ENCODE measurements around the genes U2SURP, GYG1 and TM4SF18.

GRCh38 chr3:142613473-142614070 is 17.4 kb downstream of the PLS1 start:
- RRBS = no CpG with 5 or more reads among the region's 1 CpG

DNA sequence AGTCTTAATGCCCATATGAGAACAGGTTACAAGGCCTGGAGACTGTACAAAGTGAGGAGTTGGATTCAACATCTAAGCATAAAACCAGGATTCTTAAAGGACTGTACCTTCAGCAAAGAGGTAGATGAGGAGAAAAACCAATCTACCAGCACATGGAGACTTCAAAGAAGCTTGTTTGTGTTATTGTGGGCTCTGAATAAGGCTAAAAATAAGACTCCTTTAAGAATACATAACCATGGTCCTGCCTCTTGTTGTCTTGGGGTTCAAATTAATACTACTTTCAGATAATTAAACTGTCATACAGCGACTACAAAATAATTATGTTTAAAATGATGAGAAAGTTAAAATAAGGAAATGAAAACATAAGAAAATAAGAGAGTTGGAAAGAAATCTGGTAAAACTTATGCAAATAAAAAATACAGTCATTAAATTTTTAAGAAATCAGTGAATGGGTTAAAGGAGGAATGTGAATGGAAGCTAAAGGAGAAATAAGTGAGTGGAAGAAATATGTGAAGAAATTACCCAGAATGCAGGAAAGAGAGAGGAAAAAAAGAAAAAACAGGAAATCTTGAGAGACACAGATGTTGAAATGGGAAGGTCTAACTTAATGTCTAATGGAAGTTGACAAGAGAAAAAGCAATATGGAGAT is 10.2 kb downstream of the TRPC1 start:
- RRBS = no CpG with 5 or more reads among the region's 1 CpG

DNA sequence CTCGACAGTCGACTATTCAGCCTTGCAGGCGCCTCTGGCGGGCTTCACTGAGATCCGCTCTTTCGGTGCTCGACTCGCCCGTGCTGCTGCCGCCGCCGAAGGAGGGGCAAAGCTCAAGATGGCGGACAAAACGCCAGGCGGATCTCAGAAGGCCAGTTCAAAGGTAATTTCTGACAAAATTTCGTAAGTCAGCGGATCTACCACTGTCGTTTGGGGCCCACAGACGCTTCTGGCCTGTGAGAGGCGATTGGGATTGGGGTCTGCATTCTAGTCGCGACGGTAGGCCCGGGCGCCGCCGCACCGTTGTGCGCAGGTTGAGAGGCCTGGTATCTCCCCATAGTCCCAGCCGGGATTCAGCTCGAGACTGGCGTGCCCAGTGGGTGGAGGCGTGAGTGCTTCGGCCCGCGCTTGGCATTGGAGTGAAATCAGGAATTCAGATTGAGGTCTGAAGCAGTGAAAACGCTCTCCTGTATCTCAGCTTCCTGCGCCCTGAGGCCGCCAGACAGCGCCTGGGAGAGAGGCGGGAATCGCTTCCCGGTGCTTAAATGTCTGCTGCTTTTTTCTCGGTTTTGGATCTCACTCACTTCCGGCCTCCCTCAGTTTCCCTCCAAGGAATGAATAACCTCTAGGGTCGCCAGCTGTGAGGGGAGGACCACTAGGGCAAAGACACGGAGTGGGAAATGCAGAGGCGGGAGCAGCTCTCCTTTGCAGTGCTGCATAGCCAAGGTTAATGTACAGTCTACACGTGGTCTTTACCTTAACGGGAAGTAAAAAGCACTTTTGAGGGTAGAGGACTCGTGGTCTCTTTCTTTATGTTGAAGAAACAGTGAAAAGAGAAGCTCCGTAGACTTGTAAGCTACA is at the start of gene U2SURP:
U2SURP (plus strand) TSS at position 60 of the 861 bp plus-strand sequence.
- RRBS = 3% methylated on average over 7 of the region's 52 CpGs

DNA sequence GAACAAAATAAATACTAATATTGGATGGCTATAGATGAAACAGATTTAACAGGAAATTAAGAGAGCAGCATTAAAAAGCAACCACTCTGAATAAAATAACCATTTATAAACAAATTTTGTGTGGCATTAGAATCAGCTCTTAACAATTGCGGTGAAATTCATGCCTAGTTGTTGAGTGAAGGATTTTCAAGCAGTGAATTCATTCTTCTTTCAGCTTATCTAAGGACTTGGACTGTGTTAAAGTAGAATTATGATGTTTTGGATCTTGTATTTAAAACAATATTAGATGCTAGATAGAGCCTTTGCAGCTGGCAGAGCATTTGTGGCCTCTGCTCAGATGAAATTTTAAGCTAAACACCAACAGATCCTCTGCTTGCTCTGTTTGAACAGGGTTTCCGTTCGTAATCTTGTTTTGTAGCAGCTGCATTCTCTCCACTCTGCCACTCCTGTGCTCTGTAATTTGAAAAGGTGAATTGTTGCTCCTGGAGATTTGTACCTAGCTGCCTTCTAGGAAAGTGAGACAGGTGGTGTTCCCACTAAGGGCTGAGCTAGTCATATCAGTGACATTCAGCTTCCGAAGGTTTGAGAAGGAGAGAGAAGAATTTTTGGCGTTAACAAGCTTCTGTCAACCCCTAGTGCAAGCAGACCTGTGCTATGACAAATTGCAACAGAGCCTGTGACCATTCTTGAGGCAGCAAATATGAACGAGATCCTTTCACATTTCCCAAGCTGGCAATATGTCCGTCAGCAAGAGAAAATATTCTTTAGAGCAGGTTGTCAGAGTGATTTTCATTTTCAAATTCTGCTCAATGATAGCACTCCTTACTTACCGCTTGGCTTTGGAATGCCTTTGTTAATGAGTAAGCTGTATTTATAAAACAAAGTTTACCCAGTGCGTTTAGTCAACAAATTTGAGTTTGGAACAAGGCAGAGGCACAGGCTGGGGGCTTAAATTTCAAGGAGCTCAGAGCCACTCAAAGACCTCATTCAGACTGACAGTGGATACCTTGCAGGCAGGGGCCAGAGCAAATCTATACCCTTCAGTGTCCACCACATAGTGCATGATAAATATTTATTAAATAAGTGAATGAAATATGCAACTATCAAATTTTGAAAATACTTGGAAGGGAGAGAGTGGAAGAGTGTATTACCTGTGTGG is 5.3 kb downstream of the CHST2 start:
- RRBS = no CpG with 5 or more reads among the region's 9 CpGs

- RRBS = no CpG with 5 or more reads among the region's 6 CpGs
Measured at GRCh38 chr3:143517605-143517996, 330.7 kb downstream of the SLC9A9 start.

DNA sequence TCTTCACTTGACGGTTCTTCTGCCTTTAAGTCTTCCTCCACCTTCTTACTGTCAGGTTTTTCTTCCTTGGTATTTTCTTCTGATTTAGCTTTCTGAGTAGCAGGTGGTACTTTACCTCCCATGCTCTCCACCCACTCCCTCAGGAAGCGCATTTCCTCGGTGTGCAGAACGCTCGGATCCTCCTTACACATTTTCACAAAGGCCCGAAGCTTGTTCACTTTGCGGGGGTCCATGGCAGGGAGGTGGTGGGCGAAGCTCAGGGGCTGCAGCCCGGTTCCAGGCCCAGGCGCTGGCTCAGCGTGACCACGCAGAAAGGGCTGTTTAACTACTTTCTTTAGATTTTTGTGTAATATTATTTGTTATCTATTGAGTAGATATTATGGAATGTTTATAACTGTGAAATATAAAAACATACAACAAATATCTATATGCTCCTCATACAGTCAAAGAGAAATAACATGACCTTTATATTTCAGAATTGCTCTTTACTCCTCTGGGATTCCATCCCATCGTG is 330.2 kb downstream of the SLC9A9 start:
- RRBS = no CpG with 5 or more reads among the region's 13 CpGs

DNA sequence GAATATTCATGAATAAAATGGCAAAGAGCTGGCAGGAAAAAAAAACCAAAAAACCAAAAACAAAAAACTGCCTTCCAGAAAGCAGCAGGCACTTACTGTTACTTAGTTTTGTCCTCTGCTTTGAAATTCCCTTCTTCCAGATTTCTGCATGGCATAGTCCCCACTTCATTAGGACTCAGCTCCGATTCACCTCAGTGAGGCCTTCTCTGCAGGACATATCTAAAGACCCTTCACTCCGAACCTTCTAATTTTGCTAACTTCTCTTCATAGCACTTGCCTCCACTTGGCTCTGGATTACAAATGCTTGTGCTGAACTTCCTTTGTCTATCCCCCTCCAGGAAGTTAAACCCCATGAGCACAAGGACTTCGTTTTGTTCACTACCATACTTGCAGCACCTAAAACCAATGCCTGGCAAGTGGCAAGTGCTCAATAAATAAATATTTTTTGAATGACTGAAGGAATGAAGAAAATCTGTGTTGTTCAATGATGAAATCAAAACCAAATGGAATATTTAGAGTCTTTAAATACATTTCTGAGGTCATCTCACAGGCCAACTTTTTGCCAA is 23.9 kb downstream of the SLC9A9 start:
- RRBS = no CpG with 5 or more reads among the region's 3 CpGs

DNA sequence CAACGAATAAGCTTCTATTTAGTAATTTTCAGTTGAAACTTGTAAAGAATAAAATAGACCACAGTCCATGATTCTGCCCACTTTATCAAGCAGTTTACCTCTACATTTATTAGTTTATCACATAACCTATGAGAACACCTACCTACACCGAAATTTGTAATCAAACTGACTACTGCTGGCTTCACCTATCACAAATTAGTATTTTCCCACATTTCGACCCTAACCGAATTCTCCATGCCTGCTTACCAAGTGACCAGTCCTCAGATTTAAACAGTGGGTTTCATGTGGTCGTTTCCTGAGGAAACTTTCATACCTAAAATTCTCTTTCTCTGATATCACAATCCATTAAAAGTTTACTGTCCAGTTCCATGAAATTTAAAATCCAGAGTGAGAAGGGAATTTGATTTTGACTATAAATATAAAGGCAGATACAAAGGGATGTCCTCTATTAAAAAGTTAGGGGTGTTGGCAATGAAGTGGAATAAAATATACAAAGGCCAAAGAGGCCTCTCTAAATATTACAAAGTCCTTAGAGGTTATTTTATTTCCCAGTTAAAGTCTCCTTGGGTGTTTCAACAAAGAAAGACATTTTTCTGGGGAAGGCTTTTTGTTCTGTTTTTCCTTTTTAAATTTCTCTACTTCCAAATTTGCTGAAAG is 1.9 kb downstream of the PLOD2 start:
- RRBS = no CpG with 5 or more reads among the region's 5 CpGs

DNA sequence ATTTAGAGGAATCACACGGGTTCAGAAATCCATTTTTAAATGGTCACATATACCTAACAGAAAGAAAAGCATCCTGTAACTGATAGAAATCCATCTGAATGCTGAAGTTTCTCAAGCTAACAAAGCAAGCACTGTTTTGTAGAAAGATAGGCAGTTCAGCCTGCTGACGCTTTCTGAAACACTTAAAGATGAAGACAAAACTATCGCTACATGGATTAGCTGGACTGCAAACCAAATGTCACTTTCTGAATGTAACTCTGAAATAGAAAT is 1.4 kb downstream of the PLOD2 start:
- RRBS = no CpG with 5 or more reads among the region's 3 CpGs

- RRBS = no CpG with 5 or more reads among the region's 1 CpG
Measured at GRCh38 chr3:146238847-146239658, 11.9 kb downstream of the PLSCR4 start.

- RRBS = 3% methylated on average over 13 of the region's 58 CpGs
Measured at GRCh38 chr3:148991121-148991684, at the start of gene GYG1. Gene GYG1, plus strand, starts transcription at chr3:148991540.

GRCh38 chr3:149179855-149180616 is 41.6 kb downstream of the CP start:
- RRBS = no CpG with 5 or more reads among the region's 7 CpGs

DNA sequence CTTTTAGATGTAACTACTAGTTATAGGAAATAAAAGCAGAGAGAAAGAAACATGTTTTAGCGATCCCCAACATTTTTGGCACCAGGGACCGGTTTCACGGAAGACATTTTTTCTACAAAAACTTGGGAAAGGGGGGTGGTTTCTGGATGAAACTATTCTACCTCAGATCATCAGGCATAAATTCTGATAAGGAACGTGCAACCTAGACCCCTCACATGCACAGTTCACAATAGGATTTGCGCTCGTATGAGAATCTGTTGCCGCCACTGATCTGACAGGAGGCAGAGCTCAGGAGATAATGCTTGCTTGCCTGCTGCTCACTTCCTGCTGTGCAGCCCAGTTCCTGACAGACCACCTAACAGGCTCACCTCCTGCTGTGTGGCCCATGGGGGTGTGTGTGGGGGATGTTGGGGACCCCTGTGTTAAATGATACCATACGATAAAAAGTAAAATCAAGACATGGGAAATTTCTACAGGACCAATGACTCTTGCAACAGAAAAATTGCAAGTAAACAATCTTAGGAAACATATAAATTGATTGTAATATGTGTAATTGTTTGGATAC is 24.0 kb downstream of the CP start:
- RRBS = no CpG with 5 or more reads among the region's 8 CpGs

DNA sequence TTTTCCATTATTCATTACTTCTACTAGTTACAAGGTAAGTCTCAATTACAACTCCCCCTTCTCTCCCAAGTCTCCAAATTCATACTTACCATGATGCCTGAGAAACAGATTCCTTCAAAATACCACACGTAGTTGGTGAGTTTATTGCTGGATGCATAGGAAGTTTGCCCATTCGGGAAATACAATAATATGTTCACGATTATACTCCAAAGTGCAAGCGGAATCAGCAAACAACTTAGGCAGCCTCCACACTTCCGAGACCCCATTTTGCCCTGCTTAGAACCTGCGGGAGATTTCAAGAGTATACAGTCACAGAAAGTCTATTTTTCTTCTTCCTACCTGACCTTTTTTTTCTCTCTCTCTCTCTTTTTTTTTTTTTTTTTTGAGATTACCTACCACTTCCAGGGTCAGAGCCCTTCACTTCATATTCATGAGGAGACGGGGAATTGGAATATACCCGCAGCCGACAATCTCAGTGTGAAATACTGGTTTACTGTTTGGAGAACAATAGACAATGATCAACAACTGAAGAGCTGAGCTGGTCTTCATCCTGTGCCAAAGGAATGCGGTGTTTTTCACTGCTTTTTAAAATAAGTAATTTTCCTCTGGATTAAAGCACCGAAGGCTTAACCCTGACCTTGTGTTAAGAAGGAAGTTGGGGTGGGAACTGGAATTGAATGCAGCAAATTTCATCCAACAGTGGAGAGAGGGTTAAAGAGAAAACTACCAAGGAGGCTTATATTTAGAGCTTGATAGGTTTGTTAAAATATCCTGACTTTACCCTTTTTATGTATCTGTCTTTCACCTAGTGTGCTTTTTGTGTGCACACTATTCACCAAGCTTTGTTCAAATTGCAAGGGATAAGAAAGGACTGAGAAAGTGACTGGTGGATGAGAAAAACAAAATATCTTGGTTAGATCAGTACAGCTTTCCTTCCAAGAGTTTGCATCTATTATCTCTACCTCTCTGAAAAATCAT is at the start of gene TM4SF18:
TM4SF18 (minus strand) TSS at position 520 of the 978 bp plus-strand sequence.
- RRBS = no CpG with 5 or more reads among the region's 11 CpGs

DNA sequence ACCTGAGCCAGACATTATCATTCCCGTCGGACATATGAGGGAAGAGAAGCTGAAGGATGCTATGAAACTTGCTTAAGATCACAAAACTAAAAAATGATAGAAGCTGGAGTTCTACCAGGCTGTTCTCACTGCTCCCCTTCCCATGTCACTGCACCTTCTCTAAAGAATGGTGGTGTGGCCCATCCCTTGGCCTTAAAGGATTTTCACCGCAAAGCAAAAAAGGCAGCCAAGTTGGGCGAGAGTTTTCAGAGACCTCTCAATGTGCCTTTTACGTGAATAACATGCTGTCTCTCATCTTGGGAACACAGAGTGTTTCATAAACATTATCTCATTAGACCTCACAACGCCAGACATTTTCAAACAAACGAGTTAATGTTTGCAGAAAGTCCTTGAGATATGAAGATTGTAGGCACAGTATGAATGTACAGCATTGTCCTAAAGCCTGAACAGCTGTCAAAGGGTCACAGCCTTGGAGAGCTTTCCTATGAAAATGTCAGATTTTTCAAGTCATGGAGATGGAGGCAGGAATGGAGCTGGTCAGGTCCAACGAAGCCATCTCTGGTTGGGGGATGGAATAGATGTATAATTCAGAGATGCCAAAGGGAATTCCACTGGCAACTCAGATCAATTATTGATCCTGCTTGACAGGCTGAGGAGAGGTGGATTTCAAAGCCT is 21.4 kb downstream of the TM4SF1 start:
- RRBS = no CpG with 5 or more reads among the region's 8 CpGs

DNA sequence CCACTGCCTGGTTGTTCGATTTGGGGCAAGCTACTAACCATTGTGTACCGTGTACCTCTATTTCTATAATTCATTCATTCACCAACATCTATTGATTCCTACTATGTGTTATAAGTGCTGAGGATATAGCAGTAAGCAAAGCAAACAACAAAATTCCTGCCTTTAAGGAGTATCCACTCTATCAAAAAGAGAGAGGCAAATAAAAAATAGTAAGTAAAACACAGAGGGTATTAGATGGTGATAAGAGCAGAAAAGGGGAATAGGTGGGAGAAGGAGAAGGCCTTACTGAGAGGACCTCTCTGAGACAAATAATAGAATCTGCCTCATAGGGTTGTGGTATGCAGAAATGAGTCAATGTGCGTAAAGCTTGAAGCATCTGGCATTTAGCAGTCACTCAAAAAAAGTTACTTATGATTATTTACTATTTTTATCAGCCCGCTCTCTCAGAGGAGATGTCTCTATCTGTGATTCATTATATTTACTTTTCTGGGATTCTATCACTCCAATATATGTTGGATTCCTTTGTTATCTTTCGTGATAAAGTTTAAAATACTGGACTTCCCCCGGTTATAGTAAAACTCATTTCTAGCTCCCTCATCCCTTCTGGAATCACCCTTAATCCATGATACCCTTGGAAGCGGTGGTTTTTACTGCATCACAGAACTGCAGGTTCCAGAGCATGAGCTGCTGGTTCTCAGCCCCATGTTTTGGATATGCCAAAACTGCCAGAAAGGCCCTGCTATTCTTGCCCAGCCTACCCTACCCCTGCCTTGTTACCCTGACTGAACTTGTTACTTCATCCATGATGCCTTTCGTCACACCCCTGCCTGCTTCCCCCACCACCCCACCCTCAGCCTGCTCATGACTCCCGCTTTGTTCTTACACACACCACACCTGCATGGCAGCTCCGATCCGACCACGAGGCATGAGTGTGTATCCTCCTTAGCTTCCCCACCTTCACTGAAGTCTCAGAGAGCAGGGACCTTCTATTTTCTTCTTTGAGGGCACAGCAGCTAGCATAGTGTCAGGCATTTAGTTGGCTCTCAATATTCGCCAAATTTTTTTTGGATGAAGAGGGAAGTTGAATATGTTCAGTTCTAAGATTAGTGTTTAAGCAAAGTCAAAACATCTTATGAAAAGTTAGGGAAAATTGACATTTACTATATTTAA is 4.8 kb upstream of the TM4SF1 start:
- RRBS = no CpG with 5 or more reads among the region's 13 CpGs

DNA sequence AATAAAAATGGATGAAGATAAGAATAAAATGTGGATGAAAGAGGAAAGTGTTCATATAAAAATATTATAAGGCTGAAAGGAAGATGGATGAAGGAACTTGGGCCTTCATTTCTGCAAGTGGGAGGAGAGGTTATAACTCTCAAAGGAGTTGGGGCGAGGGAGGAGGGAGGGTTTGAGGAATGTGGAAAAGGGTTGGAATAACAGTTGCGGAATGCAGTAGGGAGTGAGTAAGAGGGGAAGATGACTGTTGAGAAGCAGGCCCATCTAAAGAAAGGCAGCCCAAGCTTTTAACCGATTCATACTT is 8.4 kb upstream of the TM4SF4 start:
- RRBS = no CpG with 5 or more reads among the region's 3 CpGs